Uterus (tissue), 7 donors: ENCODE measurements around a stretch of chr6.

- PRO-cap, 4 experiments: no peak in any of the 4 experiments
- RAMPAGE, long total RNA, 2 experiments: no peak in any of the 2 experiments
- RRBS: no CpG with 5 or more reads among the region's 6 CpGs
Observed at GRCh38 chr6:3165965-3166890, 8.9 kb upstream of the TUBB2A start.

DNA sequence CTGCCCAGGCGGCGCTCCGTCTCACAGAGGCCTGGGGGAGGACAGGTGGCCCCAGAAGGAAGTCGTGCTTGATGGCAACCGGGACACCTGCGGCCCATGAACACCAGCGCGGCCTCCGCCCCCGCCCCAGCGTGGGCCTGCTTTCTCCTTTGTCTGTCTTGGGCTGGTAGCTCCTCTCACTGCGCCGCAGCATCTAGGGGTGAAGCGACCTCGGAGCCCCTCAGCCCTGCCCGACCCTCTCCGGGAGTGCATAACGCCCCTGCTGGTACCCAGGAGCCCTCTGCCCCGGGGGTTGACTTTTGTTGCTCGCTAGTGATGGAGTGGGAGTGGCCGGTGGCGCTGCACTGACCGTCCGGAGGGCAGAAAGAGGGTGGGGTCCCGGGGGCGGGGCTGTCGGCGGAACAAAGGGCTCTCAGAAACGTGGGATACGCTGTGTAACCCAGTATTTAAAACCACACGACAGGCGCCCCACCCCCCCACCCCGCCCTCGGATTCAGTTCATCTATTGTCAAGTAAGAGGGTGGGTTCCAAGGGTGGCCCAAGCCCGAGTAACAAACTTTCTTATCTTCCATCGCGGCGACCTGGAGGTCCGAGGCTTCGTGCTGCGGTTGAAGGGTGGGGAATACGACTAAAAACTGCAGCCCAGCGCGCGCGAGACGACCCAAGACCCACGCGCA, 906 bp upstream of the TUBB2B start:
- PRO-cap, 4 experiments: no peak in any of the 4 experiments
- RAMPAGE, long total RNA, 2 experiments: no peak in any of the 2 experiments
- RRBS: 5% methylated on average over 4 of the region's 49 CpGs

- PRO-cap, 4 experiments: no peak in any of the 4 experiments
- RAMPAGE, long total RNA, 2 experiments: no peak in any of the 2 experiments
- RRBS: no CpG with 5 or more reads among the region's 5 CpGs
Observed at GRCh38 chr6:3281761-3282163, 23.0 kb downstream of the PSMG4 start.

GRCh38 chr6:3321554-3322051, 62.9 kb downstream of the PSMG4 start:
- PRO-cap, 4 experiments: no peak in any of the 4 experiments
- RAMPAGE, long total RNA, 2 experiments: no peak in any of the 2 experiments
- RRBS: no CpG with 5 or more reads among the region's 4 CpGs

DNA sequence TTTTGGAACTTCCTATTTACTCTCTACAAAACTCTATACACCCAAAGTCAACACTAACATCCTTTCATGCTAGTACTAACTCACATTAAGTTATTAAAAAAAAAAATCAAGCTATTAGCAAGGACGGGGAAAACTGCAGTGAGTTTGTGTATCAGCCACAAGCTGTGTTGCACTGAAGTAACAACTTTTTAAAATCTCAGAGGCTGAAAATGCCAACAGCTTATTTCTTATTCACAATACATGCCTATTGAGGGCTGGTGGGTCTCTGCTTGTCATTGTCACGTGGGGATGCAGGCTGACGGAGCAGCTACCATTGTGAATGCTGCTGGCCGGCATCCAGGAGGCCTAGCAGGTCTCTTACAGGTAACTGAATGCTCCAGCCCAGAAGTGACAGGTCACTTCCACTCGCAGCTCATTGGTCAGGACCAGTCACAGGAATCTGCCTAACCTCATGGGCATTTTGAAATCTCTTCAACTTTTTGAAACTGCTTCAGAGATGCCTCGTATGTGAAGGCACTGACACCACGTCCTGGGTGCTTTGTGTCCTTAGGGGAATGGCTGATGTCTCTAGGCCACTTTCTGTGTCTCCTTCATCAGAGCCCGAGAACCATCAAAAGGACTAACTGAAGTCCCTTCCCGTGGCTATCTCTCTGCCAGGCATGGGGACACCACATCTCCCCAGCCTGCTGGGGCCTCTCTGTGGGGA, 76.1 kb downstream of the SLC22A23 start:
- PRO-cap, 4 experiments: no peak in any of the 4 experiments
- RAMPAGE, long total RNA, 2 experiments: no peak in any of the 2 experiments
- RRBS: no CpG with 5 or more reads among the region's 9 CpGs

DNA sequence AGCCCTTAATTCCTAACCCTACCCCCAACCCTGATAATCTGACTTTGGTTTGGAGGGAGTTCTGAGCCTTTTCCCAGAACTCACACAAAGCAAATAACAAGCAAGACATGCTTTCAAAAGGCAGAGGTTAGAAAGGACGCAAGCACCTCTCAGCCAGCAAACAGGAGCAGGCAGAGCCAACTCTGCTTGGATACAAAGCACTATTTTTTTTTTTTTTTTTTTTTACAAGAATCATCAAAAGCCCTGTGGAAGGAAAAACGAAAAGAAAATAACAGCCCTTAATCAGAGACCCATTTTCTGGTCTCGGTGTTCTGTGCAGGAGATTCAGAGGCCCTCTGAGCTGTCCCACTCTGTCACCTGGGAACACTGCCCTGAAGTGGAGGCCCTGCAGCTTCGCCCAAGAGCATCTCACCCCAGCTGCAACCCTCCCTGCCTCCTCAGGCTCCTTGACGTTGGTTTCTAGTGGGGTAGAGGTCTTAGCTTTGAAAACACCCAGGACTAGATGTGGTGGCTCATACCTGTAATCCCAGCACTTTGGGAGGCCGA, 58.5 kb downstream of the SLC22A23 start:
- PRO-cap, 4 experiments: no peak in any of the 4 experiments
- RAMPAGE, long total RNA, 2 experiments: no peak in any of the 2 experiments
- RRBS: no CpG with 5 or more reads among the region's 6 CpGs

DNA sequence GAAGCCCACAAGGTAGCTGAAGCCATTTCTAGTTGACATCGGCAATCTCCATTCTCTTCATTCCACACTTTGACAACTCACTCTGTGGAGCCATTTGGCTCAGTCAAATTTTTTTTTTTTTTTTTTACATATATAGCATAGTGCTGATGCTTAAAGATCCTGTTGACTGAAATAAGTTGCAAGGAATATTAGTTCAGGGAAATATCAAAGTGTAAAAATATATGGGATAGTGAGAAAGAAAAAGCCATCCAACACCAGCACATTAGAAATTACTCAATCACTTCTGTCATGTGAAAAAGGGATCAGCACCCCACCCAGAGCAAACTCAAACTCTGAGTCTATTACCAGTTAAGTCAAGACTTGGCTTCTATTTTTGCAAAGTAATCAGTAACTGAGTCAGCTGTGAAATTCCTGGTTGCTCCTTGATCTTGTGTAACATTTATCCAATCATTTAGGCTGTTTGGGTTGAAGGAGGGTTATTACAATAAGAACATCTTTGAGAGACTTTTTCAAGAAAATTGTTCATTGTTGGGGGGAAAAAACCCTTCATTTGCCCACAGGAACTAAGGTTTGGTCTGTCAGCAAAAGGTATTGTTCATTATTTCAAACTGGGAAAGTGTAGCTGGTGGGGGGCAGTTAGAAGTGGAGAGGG, 51.2 kb downstream of the SLC22A23 start:
- PRO-cap, 4 experiments: no peak in any of the 4 experiments
- RAMPAGE, long total RNA, 2 experiments: no peak in any of the 2 experiments
- RRBS: no CpG with 5 or more reads among the region's 1 CpG

- PRO-cap, 4 experiments: peak in 1 of 4 experiments; most common plus-strand start chr6:3456338 (in 1)
- RAMPAGE, long total RNA, 2 experiments: no peak in any of the 2 experiments
- RRBS: 2% methylated on average over 37 of the region's 78 CpGs
Observed at GRCh38 chr6:3455457-3456482, 1.1 kb downstream of the SLC22A23 start.

GRCh38 chr6:3731542-3731833, 20.0 kb downstream of the PXDC1 start:
- PRO-cap, 4 experiments: no peak in any of the 4 experiments
- RAMPAGE, long total RNA, 2 experiments: no peak in any of the 2 experiments
- RRBS: no CpG with 5 or more reads among the region's 7 CpGs

GRCh38 chr6:3743984-3744533, 7.5 kb downstream of the PXDC1 start:
- PRO-cap, 4 experiments: no peak in any of the 4 experiments
- RAMPAGE, long total RNA, 2 experiments: no peak in any of the 2 experiments
- RRBS: 100% methylated on average over 1 of the region's 10 CpGs

DNA sequence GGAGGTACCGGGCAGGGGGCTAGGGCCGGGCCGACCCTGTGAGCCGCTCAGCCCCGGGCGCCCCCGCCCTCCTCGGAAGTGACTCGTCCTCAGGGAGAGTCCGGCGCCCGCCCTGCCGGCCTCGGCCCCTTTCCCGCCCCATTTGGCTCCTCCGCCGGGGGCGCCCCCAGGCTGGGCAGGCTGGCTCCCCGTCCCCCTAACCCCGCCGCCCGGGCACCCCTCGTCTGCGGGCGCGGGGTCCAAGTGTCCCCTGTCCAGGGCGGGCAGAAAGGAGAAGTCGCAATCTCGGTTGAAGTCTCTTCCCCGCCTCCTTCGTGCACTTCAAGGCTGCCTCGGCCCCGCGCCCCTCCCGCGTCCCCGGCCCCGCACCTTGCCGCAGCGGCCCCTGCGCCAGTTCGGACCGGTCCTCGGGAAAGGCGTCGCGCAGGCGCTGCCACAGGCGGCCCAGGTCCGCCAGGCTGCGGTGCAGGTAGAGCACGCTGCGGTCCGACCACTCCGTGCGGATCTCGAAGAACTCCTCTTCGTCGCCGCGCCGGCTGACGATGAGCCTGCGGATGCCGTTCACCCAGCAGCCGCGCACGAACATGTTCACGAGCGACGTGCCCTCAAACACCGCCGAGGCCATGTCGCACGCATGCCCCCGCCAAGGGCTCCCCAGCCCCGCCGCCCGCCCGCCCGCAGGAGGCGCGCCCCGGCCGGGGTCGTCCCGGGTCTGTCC, 447 bp downstream of the PXDC1 start:
- PRO-cap, 4 experiments: peak in 4 of 4 experiments; most common plus-strand start position 436 of the sequence (in 4); most common minus-strand start position 74 of the sequence (in 3)
- RAMPAGE, long total RNA, 2 experiments: no peak in any of the 2 experiments
- RRBS: 5% methylated on average over 23 of the region's 87 CpGs

- PRO-cap, 4 experiments: peak in 1 of 4 experiments; most common plus-strand start chr6:3752693 (in 1)
- RAMPAGE, long total RNA, 2 experiments: no peak in any of the 2 experiments
- RRBS: no CpG with 5 or more reads among the region's 9 CpGs
Observed at GRCh38 chr6:3752605-3752789, 984 bp upstream of the PXDC1 start.

DNA sequence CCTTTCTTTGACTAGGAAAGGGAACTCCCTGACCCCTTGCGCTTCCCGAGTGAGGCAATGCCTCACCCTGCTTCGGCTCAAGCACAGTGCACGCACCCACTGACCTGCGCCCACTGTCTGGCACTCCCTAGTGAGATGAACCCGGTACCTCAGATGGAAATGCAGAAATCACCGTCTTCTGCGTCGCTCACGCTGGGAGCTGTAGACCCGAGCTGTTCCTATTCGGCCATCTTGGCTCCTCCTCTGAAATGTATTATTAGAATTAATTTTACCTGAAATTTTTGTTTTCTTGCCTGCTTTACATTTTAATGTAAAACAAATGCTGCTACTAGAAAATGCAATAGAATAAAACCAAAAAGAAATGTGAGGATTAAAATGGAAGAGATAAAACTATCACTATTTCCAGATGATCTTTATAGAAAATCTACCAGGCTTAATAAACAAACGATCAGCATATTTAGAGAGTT, 199.2 kb upstream of the ECI2 start:
- PRO-cap, 4 experiments: no peak in any of the 4 experiments
- RAMPAGE, long total RNA, 2 experiments: no peak in any of the 2 experiments
- RRBS: no CpG with 5 or more reads among the region's 13 CpGs

- PRO-cap, 4 experiments: peak in 1 of 4 experiments; most common plus-strand start chr6:4427990 (in 1)
- RAMPAGE, long total RNA, 2 experiments: no peak in any of the 2 experiments
- RRBS: no CpG with 5 or more reads among the region's 11 CpGs
Observed at GRCh38 chr6:4427858-4428282, 292.5 kb upstream of the ECI2 start.

DNA sequence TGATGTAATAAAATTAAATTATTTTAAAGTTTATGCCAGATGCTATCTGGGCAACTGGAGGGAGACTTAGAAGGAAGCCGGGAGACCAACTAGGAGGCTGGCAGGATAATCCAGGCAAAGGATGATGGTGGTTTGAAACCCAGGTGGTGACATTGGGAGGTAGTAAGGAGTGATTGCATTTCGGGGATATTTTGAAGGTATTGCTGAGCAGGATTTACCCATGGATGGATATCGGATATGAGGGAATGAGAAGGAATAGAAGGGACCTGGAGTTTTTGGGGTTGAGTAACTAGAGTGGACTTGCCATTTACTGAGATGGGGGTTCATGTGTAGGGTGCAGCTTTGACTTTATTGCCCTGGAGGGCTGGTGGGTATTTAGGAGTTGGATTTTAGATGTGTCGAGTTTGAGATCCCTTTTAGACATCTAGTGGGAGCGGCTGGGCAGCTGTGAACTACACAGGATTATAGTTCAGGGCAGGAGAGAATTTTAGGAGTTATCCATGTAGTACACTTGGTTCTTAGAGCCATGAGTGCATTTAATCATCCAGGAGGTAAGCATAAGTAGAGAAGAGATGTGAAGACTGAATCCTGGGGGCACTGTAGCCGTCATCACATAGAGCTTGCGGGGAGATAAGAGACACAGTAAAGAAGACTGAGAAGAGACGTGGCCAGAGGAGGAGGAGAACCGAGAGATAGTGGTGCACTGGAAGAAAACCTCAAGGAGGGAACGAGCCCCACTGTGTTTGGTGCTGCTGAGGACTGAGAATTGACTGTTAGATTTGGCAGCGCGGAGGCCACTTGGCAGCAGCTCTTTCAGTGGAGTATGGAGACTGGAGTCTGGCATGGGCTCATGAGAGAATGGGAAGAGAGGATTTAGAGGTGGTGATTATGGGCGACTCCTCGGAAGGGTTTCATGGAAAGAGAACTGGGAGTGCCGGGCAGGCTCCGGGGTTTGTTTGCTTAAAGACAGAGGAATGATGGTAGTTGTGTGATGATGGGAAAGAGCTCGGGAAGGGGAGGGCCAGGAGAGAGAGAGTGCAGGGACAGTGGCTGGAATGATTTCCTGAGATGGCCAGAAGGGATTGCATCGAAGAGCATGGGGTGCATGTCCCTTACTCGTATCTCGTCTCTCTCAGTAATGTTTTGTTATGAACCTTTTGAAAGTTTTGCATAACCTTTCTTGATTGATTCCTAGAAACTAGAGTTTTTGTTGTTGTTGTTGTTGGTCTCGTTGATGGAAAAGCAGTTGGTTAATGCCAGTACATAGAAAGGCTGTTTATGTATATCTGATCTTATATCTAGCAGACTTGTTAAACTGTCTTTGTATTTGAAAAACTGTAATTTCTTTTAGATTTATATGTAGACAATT, 17.9 kb downstream of the CDYL start:
- PRO-cap, 4 experiments: no peak in any of the 4 experiments
- RAMPAGE, long total RNA, 2 experiments: no peak in any of the 2 experiments
- RRBS: no CpG with 5 or more reads among the region's 21 CpGs

DNA sequence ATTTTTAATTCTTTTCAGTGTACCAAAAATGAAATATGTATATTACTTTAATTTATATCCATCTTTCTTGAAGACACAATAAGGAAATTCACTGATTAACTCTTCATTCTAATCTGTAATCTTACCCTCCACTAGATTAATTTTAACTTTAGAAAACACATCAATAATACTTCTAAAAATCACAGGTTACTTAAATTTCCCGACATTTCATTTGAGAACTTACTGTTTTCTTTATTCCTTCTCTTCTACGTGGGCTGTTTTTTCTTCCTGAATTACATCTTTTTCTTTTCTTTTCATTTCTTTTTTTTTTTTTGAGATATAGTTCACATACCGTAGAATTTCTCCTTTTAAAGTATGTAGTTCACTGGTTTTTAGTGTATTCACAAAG, 20.9 kb downstream of the CDYL start:
- PRO-cap, 4 experiments: no peak in any of the 4 experiments
- RAMPAGE, long total RNA, 2 experiments: start-site peak on the plus strand in 1 of 2 experiments, centred at position 226 of the sequence, 7 reads per replicate
- RRBS: no CpG with 5 or more reads among the region's 3 CpGs

GRCh38 chr6:5026191-5026913, 22.5 kb upstream of the RPP40 start:
- PRO-cap, 4 experiments: peak in 4 of 4 experiments; most common plus-strand start chr6:5026395 (in 2); most common minus-strand start chr6:5026288 (in 2)
- RAMPAGE, long total RNA, 2 experiments: no peak in any of the 2 experiments
- RRBS: 3% methylated on average over 4 of the region's 26 CpGs

- PRO-cap, 4 experiments: no peak in any of the 4 experiments
- RAMPAGE, long total RNA, 2 experiments: no peak in any of the 2 experiments
- RRBS: no CpG with 5 or more reads among the region's 11 CpGs
Observed at GRCh38 chr6:5115097-5115604, 30.0 kb downstream of the PPP1R3G start.

DNA sequence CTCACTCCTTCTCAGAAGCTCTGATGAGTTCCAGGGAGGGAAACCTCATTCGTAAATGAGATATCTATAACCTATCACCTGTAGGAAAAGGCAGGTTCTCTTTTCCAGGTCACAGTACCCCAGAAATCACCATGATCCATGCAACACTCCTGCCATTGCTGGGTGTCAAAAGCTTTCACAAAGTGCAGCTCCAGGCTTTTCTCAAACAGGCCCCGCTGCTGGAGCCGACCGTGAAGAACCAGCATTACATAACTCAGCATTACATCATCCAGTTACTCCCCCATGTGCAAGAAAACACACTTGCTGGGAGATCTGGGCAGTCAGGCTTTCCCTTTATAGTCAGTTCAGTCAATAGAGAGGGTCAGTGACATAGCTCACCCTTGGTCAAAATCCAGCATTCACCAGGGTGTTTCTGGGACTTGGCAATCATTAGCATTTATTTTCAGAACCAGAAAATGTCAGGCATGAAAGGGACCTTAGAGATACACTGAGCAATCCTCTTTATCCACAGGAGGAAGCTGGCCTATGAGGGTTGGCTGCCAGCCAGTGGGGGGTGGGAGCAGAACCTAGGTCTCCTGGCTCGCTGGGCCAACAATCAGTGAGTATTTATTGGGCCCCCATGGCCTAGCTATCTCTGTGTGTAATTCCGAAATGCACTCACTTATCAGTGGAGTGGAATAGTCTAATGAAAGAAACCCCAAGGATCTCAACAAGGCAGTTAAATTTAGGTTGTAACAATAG, 54.8 kb downstream of the LYRM4 start:
- PRO-cap, 4 experiments: peak in 3 of 4 experiments; most common plus-strand start position 292 of the sequence (in 1); most common minus-strand start position 232 of the sequence (in 3)
- RAMPAGE, long total RNA, 2 experiments: no peak in any of the 2 experiments
- RRBS: no CpG with 5 or more reads among the region's 6 CpGs

- PRO-cap, 4 experiments: no peak in any of the 4 experiments
- RAMPAGE, long total RNA, 2 experiments: no peak in any of the 2 experiments
- RRBS: no CpG with 5 or more reads among the region's 12 CpGs
Observed at GRCh38 chr6:5457835-5458798, 196.8 kb downstream of the FARS2 start.